Progenitor cell of endocrine pancreas (in vitro differentiated cells): Measurements from ENCODE around the gene MATN1.

DNA sequence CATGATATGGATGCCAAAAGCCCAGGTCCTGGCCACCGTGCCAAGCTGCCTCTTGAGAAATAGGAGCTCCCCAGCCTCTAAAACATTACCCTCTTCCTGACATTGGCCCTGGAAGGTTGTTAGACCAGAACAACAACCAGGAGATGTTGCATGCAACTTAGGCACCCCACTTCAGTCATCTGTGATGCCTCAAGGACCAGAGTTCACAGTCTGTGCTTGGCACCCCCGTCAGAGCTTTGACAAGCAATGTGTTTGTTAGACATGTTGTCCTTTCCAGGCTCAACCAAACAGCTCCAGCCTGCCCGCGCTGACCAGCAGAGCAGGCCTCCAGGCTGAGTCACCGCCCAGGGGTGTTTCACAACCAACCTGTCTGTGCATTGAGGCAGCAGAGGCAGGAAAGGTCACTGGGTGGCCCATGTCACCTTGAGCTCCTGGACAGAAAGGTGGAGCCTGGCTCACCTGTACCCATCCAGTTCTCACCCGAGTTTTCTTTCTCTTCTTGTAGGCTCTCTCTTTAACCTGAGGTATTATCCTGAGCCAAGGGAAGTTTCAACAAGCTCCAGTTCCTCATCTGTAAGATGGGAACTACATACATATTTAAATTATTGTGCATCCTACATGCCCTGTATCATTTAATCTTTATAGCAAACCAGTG, 14.9 kb upstream of the MED18 start:
- PRO-cap, result no peak

- PRO-cap, result bidirectional peak, plus-strand start at chr1:28669364, minus-strand start at chr1:28669240
These were observed 731 bp downstream of the GMEB1 start for GRCh38 chr1:28669309-28669721.

- PRO-cap, result no peak
These were observed 1.0 kb downstream of the OPRD1 start for GRCh38 chr1:28812978-28813445.

DNA sequence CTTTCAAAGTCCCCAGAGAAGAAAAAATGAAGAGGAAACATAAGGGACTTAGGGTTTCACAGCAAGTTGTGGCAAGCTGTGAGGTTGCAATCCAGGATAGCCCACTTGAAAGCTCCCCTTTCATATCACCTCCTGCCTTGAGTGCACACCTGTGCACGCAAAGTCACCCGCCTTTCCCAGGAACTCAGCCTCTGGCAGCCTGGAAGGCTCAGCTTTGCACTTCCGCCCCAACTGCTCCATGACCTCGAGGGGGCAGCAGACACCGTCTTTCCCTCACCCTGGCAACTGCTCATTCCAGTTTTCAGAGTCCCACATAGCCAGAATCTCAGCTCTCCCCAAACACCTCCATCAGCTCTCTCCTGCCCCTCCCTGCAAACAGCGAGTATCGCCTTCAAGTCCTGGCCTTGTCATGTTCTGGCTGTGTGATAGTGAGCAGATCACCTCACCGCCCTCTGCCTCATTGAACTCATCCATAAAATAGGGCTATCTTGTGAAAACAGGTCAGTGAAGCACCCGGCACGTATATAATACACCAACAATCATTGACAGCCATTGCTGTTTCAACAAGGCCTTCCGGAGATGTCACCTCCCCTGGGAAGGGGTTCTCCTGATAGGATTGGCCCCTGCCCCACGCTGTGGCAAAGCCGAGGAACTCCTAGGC, 32.3 kb upstream of the EPB41 start:
- PRO-cap, result bidirectional peak, plus-strand start at position 320 of the sequence, minus-strand start at position 186 of the sequence

DNA sequence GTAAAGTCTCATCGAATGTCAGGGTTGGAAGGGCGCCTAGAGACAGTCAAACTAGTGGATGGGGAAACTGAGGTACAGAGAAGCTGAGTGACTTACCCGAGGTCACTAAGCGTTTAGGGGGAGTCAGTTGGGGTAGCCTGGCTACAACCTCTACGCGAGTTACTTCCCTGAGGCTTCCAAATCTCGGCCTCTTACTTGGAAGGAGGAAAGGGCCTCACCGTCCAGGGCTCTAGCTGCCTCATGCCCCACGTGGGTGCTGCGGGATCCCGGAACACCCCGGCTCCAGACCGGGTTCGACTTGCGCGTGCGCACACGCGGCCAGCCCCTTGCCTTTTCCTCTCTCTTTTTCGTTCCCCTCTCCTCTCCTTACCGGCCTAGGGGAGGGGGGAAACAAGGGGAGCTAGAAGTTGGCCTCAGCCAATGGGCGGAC, 345 bp upstream of the EPB41 start:
- PRO-cap, result bidirectional peak, plus-strand start outside the sequence, minus-strand start at position 306 of the sequence

- PRO-cap, result no peak
These were observed 606 bp upstream of the SRSF4 start for GRCh38 chr1:29182350-29182662.

DNA sequence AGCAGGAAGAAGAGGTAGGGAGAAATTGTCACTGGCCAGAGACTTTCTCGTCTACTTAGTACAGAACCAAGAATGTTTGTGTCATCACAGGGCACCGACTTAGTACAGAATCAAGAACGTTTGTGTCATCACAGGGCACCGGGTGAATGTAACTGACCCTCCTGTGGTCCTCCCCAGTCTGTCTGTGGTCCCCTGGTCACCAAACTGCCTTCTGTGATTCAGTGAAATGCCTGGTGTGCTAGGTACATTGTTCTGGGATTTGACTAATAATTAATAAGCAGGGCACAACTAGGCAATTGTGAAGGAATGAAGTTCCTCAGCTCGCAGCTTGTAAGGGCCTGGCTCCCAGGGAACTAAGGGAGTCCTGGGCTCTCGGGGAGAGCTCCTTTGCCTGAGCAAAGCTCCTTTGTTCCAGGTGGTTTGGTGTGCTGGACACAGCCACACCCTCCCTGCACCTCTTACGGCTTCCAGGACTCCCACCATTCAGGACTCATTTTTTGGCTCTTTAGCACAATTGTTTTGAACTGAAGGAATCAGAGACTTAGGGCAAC, 7.2 kb downstream of the MECR start:
- PRO-cap, result no peak

DNA sequence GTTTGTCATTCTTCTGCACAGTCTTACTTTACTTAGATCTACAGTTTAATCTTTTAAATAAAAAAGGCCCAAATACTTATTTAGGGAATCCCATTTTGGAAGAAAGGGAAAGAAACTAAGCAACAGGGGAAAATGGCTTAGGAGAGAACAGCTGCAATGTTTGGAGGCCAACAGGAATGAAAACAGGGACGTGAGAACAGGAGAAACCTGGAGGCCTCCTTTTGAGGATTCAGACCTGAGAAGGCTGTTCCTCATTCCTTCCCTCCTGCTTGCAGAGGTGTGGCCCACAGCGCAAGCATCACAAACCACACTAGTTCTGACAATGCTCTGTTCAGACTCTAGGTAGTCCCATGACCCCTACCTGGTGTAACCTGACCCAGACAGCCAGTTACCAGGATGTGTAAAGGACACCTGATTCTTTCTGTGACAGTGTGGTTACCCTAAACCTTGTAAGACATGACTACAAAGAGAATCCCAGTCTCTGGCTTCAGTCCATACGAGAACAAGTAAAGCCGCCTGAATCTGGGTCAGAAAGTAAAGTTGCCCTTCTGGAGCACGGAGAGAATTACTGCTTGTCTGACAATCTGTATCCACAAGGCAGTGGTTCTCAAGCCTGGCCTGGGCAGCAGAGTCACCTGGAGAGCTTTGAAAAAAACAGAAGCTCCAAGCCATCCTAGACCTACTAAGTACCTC, 3.2 kb downstream of the MECR start:
- PRO-cap, result no peak

- PRO-cap, result unidirectional peak, minus-strand start at chr1:29260019
These were observed 23.9 kb downstream of the PTPRU start for GRCh38 chr1:29259707-29261103.

DNA sequence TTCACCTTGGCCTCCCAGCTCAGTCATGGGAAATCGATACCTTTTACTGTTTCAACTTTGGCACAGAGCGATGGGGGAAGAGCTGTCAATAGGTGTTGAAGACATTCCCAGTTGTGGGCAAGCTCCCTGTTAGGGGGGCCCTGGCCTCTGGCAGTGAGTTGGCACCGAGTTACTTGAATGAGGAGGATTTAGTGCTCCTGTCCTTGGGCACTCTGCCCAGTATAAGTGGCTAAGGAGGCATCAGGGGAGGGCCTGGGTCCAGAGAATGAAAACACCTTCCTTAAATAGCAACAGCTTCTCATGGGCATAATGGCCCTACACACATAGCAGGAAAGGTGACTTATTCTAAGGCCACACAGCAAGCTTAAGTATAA, 664.4 kb downstream of the PTPRU start:
- PRO-cap, result no peak

GRCh38 chr1:30009854-30010349, 713.5 kb downstream of the MATN1 start:
- PRO-cap, result no peak

GRCh38 chr1:30438276-30438614, 285.1 kb downstream of the MATN1 start:
- PRO-cap, result unidirectional peak, plus-strand start at chr1:30438376

DNA sequence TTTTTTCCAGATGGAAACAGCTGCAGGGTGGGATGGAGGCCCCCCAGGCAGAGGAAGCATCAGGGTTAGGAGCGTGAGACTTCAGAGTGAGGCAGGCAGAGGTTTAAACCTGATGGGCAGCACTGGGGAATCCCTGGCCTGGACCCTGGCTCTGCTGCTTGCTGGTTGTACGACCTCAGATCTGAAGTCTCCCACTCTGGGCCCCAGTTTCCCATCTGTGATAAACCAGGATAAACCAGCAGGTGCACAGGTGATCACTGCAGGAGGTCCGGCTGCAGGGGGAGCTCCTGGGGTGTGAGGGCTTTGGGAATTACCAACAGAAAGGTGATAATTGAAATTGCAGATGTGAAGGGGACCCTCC, 237.7 kb downstream of the MATN1 start:
- PRO-cap, result no peak

DNA sequence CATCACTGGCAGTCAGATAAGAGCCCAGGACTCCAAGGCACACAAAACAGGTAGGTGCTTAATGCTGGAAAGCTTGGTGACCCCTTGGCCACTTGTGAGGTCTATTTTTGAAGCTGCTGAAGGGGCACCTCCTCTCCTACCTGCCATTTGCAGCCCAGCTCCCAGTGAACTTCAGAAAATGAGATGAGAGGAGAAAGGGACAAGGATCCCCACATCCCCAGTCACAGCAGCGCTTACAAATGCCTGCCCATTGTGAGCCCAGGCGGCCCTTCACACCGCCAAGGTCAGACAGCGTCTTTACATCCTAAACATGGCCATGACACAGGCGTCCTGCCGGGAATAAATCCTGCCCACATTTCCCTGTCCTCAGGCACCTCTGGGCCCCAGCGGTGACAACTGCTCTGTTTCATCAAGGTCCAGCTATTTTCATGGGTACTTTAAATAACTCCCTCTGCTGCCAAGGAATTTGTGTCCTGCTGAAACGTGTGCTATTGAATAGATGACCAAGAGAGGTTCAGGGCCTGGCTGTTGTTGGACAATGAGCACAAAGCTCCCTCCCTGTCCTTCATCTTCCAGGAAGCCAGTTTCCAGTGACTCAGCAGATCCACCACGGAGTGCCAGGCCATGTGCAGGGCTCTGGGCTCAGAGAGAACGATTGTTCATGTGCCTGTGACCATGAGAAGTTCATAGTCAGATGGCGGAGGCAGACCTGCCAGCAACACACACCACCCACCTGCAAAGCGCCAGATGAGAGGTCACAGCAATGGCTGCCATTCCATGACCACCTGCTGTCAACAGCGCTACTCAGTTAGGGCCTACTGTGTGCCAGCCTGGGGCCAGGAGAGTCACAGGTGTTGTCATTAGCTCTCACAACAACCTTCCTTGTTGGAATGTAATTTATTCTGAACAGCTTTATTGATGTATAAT, 195.8 kb downstream of the MATN1 start:
- PRO-cap, result no peak

- PRO-cap, result no peak
These were observed at the start of gene MATN1 for GRCh38 chr1:30723393-30723741. MATN1 (minus strand) TSS chr1:30723585.

GRCh38 chr1:30735018-30735701, 11.8 kb upstream of the MATN1 start:
- PRO-cap, result no peak

GRCh38 chr1:30736536-30737413, 13.4 kb upstream of the MATN1 start:
- PRO-cap, result no peak

DNA sequence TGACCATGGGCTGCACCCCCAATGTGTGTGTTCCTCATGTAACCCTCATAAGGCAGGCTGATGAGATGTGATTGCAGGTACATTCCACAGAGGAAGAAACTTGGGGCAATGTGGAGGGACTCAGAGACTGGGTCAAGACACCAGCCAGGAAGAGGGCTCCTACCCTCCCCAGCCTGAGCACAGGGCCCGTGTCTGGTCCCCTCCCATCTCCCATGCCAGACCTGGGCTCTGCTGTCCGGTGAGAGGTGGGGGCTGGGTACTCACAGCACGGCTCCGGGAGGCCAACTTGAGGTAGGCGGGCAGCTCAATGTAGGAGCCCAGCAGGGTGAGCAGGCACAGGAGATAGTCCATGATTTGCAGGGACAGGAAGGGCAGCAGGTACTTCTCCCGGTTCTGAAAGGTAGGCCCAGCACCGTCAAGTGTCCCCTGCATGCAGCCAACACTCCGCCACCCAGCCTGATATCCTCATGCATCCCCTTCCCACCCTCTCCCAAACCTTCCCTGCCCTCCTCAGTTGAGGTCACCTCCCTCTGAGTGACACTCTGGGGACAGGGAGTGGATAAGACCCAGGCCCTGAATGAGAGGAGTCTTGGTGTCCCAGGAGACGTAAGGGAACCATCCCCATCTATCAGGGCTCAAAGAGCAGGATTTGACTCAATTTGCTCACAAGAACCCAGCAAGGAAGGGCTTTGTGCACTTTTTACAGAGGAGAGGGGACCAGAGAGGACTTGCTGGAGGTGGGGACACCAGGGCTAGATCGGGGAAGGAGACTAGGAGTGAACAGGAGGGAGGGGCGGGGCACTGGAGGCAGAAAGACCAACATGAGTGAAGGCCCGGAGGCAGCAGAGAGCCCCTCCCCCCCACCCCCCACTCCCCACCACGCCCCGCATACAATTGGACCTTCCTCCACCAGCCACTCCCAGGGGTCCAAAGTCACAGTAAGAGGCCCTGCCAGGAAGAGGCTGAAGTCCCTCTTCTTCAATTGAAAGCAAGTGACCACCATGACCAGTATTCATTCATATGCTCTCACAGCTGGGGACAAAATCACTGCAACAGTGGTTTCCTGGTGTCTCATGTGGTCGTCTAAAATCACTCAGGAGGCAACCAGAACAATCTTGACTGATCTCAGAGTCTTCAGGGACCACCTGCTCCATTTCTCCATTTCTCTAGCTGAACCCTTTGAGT, 16.6 kb upstream of the MATN1 start:
- PRO-cap, result no peak

DNA sequence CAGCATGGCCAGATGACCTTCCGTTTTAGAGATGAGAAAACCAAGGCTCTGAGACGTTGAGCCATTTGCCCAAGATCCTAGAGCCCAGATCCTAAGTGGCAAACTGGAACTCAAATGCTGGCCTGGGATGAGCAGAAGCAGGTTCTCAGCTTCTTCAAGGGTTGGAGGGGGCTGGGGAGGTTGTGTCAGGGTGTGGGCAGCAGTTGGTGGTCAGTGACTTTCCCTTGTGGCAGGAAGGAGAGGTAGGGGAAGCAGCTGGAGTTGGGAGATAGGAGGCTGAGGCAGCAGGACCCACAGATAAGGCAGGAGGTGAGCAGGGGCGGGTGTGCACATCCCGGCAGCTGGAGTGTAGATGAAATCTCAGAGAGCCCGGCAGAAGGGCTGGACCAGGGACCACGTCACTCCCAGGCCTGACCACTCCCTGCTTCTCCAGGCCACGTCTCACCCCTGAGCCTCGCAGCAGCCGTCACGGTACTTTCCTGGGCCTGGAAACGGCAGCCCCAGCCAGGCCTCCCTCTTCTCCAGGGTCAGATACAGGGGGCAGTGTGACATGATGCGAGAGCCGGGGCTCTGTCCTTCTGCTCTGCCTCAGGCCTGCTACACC, 11.4 kb upstream of the LAPTM5 start:
- PRO-cap, result no peak

DNA sequence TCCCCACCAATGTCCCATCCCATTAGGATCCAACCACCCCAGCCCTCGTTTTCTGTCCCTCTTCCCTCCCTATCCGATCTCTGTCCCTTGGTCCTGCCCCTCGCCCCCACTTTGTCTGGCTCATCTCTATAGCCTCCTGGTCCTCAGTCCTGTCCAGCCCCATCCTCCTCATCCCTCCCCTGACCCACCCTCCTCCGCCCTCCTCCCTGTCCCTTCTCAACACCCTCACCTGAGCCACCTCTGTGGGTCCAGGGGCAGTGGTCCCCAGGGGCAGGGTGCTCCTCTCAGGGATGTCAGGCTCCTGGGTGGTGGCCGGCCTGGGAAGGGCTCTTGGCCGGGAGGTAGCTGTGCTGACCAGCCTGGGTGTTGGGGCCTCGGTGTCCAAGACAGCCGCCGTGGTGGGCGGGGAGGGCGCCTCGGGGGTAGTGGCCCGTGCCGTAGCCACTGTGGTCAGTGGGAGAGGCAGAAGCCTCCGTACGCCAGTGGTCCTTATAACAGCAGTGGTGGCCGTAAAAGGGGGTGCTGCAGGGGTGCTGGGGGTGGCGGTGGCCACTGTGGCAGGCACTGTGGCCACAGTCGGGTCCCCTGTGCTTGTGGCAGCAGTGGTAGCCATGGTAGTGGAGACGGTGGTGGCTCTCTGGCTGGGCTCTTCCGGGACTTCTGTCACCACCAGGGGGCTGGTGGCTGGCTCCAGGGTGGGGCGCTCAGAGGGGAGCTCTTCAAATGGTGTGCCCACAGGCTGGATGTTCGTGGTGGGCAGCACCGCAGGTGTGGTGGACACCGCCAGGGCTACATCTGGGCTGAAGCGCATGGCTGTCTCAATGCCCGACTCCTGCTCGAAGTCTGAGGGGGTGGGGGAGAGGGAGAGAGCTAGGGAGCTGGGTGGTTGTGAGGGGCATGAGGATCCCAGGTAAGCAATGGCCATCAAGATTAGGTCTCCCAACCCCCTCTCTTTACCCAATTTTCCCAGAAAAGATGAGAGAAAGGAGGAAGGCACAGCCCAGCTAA, 31.9 kb downstream of the SDC3 start:
- PRO-cap, result no peak